Fallopian tube (tissue), 1 donor: ENCODE measurements around the genes SNAP91 and CGA.

- PRO-cap: no peak
Measured at GRCh38 chr6:82143025-82143470, 104.5 kb downstream of the IBTK start.

GRCh38 chr6:82170014-82170912, 77.3 kb downstream of the IBTK start:
- PRO-cap: no peak

- PRO-cap: bidirectional peak, plus-strand start at chr6:82247341, minus-strand start at chr6:82247246
Measured at GRCh38 chr6:82246701-82247378, 704 bp downstream of the IBTK start.

GRCh38 chr6:83709002-83709842, at the start of gene SNAP91:
Gene SNAP91 (minus strand): TSS chr6:83709101.
- PRO-cap: unidirectional peak, minus-strand start at chr6:83709064; unidirectional peak, minus-strand start at chr6:83709128

GRCh38 chr6:83860066-83860573, 631 bp downstream of the CYB5R4 start:
- PRO-cap: no peak

- PRO-cap: no peak
Measured at GRCh38 chr6:85405150-85405944, 44.5 kb upstream of the NT5E start.

DNA sequence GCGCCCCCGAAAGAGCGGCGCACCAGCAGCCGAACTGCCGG, 287 bp upstream of the NT5E start:
- PRO-cap: no peak

DNA sequence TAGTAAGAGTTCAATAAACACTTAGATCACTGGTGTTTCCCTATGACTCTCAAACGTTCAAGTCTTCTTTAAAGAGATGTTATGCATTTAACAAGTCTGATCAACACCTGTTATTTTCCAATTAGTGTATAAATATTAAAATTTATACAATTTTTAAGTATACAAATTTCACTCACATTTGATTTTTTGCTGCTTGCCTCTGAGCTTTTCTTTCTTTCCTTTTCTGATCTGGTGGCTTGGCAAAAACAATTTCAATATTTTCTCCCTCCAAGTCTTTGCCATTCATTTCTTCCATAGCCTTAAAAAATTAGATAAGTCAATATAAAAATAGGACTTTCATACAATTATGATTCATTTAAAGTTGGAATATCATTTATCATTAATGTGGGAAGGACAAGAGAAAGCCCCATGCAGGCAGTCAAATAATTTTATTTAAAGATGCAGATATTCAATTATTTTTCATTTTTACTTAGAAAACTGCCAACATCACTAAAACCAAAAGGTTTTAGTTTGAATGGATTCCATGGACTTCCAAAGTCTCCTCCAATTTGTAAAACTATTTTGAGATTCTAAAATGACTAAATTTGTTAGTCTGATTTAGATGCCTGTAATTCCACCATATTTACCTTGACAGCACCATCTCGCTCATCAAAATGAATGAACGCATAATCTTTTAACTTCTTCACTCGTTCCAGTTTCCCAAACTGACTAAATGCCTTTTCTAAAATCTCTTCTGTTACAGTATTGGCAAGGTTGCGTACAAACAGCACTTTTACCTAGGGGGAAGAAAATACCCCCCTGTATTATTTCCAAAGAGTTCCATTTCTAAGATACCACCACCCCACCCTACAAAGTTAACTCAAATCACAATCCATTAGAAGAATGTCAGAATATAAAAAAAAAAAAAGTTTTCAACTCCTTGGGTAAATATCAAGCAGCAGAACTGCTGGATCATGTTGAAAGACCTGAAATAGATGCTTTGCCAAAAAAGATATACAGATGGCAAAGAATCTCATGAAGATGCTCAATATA, 23.7 kb downstream of the SYNCRIP start:
- PRO-cap: no peak

DNA sequence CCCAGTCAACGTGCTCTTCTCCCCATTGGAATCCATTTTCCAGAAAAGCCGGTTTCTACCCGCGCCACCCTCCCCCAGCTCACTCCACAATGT, 178 bp downstream of the SYNCRIP start:
- PRO-cap: no peak

- PRO-cap: no peak
Measured at GRCh38 chr6:85674417-85675209, 31.9 kb upstream of the SYNCRIP start.

GRCh38 chr6:85680326-85680902, 37.7 kb upstream of the SYNCRIP start:
- PRO-cap: no peak

- PRO-cap: no peak
Measured at GRCh38 chr6:87094851-87095471, at the start of gene CGA. Gene CGA (minus strand): TSS chr6:87095106.

- PRO-cap: bidirectional peak, plus-strand start at chr6:87154959, minus-strand start at chr6:87154958
Measured at GRCh38 chr6:87154777-87155095, 629 bp upstream of the ZNF292 start.

GRCh38 chr6:87193207-87194489, 38.3 kb downstream of the ZNF292 start:
- PRO-cap: no peak

DNA sequence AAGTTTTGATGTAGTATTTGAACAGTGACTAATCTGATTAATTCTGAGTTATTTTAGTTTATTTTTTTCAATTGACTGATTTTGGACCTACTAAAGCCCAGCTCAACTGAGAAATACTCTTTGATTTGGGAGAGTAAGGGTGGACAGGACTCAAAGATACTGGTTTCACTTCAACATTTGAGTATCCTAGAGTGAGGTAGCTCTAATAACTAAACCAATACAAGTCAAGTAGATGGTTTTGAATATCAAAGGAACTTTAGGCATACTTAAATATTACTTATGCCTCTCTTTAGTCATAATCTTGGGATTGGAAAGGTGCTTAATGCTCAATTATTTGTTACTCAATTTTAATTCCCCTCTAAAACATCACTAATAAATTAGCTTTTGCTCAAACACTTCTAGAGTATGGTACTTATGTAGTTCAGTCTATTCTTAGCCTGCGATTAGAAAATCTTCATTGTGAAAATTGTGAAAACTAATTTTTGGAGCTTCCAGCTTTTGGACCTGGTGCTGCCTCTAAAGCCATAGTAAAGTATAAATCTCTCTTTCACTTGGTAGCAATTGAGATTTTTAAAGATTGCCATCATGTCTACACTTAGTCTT, 65.8 kb downstream of the ZNF292 start:
- PRO-cap: no peak

- PRO-cap: no peak
Measured at GRCh38 chr6:87483736-87484439, 11.1 kb downstream of the SLC35A1 start.

GRCh38 chr6:87756659-87757252, 54.7 kb upstream of the AKIRIN2 start:
- PRO-cap: no peak

- PRO-cap: no peak
Measured at GRCh38 chr6:87789171-87789591, 87.1 kb upstream of the AKIRIN2 start.

GRCh38 chr6:87848331-87848993, 146.4 kb upstream of the AKIRIN2 start:
- PRO-cap: no peak

DNA sequence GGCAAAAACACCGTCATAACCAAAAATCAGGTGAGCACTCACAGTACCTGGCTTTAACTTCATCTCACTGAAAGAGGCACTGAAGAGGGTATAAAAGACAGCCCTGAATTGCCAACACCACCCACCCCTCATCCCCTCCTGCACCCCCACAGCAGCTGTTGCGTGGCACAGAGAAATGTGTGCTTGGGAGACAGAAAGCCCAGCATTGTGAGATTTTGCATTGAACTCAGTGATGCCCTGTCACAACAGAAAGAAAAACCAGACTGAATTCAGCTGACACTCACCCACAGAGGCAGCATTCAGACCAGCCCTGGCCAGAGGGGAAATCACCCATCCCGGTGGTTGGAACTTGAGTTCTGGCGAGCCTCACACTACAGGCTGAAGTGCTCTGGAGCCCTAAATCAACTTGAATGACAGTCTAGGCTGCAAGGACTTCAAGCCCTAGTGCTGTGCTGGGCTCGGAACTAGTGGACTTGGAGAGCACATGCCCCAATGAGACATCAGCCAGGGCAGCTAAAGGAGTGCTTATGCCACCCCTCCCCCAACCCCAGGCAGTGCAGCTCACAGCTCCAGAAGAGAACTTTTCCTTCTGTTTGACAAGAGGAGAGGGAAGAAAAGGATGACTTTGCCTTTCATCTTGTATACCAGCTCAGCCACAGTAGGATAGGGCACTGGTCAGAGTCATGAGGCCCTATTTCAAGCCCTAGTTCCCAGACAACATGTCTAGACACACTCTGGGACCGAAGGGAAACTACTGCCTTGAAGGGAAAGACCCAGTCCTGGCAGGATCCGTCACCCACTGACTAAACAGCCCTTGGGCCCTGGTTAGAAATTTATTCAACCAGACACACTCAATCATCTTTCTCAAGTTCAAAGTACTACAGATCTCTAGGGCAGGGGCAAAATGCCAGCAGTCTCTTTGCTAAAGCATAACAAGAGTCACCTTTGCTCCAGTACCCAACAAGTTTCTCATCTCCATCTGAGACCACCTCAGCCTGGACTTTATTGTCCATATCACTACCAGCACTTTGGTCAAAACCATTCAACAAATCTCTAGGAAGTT, 43.3 kb upstream of the PNRC1 start:
- PRO-cap: no peak